Neutrophil (primary cell): Measurements from ENCODE around the genes ZNF184 and H2BC14.

- PRO-cap, result no peak
Observed at GRCh38 chr6:26550123-26551018, 12.2 kb downstream of the HMGN4 start.

- PRO-cap, result no peak
Observed at GRCh38 chr6:26554616-26555117, 16.5 kb downstream of the HMGN4 start.

GRCh38 chr6:26555181-26555593, 17.0 kb downstream of the HMGN4 start:
- PRO-cap, result no peak

DNA sequence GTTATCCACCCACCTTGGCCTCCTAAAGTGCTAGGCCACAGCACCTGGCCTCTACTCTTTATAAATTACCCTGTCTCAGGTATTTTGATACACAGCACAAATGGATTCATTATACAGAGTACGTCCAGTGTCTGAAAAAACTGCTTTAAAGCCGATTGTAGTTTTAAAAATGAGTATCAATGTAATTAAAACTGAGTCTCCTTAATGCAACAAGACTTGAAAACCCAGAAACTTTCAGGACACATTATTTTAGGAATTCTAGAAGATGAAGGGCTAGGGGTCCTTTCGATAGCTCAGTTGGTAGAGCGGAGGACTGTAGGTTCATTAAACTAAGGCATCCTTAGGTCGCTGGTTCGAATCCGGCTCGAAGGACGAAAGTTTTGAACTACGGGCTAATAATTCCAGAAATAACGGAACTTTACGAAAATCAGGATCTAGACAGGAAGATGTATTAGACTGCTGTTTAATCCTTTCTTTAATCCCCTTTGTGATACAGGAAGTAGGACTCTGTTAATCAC, 21.4 kb upstream of the ABT1 start:
- PRO-cap, result no peak

DNA sequence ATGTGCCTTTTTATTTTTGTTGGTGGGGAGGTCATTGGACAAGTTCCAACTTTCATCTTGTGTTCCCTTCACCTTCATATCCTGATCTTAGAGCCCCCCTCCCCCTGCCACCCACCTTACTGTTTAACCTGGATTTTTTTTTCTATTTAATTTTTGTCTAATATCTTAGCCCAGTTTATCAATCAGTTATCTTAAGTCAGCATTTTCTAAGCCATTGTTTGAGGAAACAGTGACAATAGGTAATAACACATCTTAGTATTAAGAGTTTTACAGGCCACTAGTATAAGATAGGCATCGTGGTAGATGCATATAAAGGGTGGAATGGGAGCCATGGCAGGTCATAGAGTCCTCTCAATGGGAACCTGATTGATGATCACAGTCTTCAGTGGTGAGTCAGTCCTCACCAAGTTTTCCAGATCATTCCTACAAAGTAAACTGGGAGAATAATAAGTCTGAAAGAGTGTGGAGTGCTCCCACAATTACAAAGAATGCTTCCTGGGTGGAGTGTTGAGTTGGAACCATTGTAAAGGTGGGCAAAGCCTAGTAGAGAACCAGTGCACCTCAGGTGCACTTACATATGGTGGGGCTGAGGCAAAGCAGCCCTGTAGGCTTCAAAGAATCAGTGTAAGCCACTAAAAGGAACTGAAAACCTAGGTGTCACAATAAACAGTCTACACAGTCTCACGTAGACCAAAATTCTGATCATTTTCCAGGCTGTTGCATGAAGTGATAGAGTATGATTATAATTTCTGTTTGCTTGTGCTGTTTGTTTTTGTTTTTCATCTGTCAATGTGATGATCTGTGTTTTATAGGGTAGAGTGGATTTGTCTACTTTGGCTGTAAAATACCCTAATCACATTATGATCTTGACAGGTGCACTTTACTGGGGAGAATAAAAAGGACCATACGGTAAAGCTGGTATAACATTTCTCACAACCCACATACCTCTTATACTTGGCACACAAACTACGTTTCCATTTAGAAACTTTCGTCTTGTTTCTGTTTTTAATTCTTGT, 2.7 kb downstream of the ABT1 start:
- PRO-cap, result no peak

DNA sequence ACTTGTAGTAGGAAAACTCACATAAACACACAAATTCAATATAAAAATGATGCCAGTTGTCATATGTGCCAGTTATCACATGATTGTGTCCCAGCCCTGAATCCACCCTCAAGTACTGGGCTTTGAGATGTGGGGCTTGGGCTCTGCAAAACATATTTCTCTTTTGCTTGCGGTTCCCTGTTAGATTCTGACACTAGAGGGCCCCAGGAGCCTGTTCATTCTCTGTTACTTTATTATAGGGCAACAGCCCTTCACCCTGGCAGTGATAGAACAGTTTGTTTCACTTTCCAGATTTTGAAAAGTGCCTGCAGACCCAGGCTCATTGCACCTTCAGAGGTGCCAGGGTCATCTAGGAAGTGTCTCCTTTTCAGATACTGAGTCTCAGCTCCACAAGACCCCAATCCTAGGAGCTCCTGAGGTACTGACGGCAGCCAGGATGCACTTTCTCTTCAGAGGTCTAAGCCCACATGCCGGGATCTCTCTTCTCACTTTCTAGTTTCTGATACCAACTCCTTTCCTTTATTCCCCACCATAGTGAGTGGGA, 10.7 kb downstream of the ABT1 start:
- PRO-cap, result no peak

DNA sequence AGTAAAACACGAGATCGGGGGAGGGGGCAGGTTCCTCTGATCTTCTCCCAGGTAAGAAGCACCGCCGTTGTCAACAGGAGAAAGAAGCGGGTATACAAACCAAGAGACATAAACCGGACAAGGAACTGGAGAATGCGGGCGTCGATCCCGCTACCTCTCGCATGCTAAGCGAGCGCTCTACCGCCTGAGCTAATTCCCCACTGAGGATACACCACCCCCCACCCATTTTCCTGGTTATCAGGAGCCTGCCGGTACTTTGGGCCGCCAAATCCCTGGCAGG, 111.3 kb upstream of the ZNF322 start:
- PRO-cap, result no peak

DNA sequence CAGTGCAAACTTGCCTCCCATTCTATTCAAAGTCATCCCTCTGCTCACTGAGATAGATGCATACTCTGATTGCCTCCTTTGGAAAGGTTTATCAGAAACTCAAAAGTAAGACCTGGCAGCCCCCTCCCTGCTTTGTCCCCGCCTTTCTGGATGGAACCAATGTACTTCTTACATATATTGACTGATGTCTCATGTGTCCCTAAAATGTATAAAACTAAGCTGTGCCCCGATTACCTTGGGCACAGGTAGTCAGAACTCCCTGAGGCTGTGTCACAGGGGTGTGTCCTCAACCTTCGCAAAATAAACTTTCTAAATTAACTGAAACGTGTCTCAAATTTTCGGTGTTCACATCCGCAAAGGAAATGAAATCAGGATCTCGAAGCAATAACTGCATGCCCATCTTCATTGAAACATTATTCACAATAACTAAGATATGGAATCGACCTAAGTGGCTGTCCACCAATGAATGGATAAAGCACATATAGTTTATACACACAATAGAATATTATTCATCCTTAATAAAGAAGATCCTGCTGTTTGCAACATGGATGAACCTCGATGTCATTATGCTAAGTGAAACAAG, 114.1 kb downstream of the H2BC11 start:
- PRO-cap, result no peak

DNA sequence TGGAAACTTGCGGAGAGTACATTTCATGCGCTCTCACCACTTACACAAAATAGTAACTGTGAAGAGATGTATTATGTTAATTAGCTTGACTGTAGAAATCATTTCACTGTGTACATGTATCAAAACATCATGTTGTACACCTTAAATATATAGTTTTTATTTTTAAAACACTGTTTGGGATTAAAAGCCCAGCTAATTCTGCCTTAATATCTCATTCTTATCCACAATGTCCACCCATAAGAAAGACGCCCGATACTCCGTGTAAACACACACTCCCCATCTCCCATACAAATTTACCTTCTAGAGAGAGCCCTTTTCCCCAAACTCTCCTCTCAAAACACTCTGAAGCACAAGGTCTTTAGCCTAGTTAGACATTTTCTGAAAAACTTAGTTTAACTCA, 113.4 kb downstream of the H2BC11 start:
- PRO-cap, result no peak

GRCh38 chr6:27178245-27178618, 31.3 kb downstream of the H2AC12 start:
- PRO-cap, result no peak

DNA sequence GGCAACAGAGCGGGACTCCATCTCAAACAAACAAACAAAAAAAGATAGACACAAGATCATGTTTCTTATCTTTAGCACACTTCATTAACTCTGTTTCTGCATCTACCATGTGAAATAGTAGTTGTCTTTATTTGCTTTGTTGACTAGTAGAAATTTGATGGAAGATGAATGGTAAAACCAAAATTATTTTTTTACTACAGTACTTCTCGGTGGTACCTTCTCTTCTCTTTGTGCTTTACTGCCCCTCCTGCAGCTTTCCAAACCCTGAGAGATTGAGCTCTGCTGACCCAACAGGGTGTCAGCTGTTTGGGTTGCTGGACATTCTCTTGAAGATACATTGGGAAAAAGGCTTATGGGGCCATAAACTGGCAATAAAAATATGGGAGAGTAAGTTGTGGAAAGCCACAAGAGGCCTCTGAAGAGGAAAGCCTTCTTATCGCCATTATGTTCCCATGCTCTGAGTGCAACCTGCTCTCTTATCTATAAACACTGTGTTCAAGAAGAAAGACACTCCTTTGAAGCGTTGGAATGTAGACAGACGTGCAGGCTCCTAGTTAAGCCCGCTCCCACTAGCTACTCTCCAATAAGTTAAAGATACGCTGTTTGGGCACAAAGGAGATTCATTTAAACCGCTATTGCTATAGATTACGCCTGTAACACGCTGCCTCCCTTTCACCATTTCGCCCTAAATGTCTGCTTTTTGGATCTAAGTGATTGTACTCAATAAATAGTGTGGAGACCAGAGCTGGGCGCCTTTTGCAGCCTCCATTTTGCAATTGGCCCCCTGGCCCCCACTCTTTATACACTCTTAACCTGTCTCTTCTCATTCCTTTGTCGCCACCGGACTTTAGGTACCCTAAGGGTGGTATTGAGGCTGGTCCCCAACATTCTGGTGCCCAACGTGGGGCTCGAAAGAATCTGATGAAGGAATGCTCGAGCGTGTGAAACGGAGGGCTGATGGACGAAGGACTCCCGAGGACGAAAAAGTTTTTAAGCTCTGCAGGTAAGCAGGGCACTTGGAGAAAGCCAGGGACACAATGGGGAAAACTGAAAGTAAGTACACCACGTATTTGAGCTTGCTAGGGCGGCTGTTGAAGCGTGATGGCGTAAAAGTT, 40.6 kb downstream of the H2AC12 start:
- PRO-cap, result no peak

DNA sequence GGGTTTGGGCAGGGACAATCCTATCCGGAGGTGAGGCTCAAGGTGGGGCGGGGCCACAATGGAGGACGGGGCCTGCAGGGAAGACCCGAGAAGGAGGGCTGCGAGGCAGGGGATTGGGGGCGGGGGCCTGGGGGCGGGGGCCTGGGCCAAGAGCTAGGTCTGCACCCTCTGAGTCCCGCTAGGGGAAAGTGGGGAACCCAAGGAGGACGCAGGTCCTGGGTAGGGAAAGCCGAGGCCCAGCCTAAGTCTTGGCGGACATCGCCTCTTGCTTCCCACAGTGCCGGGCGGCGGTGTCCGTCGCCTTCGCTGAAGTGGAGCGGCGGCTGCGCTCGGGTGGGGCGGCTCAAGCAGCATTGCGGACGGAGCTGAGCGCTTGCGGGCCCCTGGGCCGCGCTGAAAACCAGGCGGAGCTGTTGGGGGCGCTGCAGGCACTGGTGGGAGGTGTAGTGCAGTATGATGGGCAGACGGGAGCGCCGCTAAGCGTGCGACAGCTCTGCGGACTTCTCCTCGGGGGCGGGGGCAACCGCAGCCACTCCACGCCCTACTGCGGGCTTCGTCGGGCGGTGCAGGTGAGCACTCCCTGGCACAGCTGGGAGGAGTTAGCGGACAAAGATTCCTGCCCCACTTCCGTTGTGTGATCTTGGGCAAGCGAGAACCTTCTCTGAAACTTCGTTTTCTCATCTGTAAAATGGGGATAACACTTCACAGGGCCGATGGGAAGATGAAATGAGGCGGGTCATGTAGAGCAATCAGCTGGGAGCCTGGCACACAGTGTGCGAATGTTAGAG, 4.2 kb downstream of the PRSS16 start:
- PRO-cap, result no peak

GRCh38 chr6:27296136-27296676, 15.9 kb downstream of the POM121L2 start:
- PRO-cap, result no peak

DNA sequence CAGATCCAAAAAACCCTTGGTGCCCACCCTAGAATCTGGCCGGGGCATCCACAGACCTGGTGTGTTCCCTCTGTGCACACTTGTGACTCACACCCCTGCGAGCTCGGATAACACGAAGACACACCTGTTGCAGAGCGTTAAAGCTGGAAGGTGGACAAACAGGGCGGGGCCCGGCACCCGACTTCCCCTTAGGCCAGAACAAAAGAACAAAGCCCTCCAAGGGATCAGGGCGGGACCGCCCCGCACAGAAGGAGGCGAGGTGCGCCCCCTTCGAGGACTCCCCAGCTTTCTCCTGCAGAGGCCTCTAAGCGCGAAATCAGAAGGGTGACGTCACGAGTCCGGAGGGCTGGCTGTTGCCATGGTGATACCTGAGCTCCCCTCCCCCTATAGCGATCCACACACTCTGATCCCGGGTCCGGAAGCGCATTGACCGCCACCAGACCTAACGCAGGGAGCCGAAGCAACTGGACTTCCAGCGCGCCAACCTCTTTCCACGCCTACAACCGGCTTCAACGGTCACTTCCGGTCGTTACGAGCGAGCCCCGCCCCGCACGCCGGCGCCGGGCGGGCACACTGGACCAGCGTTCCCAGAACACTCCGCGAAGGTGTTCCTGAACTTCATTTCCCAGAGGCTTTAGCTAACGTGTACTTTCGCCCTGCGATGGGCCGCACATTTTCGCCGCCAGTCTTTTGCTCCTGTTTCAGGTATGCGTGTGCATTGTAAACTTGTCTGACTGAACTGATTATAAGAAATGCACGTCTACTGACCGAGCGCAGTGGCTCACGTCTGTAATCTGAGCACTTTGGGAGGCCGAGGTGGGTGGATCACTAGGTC, at the start of gene ZNF184:
Gene ZNF184, minus strand, starts transcription at position 501 of the 835 bp plus-strand sequence.
- PRO-cap, result unidirectional peak, minus-strand start at position 495 of the sequence

- PRO-cap, result no peak
Observed at GRCh38 chr6:27478409-27479246, 5.7 kb upstream of the ZNF184 start.

- PRO-cap, result no peak
Observed at GRCh38 chr6:27565634-27566909, 93.2 kb upstream of the ZNF184 start.

- PRO-cap, result no peak
Observed at GRCh38 chr6:27814896-27815818, at the start of gene H2BC14. Gene H2BC14 (plus strand): TSS chr6:27815022.

- PRO-cap, result no peak
Observed at GRCh38 chr6:27837647-27838205, 449 bp downstream of the H2AC15 start.

- PRO-cap, result no peak
Observed at GRCh38 chr6:28002991-28003744, 46.1 kb downstream of the OR2B6 start.

DNA sequence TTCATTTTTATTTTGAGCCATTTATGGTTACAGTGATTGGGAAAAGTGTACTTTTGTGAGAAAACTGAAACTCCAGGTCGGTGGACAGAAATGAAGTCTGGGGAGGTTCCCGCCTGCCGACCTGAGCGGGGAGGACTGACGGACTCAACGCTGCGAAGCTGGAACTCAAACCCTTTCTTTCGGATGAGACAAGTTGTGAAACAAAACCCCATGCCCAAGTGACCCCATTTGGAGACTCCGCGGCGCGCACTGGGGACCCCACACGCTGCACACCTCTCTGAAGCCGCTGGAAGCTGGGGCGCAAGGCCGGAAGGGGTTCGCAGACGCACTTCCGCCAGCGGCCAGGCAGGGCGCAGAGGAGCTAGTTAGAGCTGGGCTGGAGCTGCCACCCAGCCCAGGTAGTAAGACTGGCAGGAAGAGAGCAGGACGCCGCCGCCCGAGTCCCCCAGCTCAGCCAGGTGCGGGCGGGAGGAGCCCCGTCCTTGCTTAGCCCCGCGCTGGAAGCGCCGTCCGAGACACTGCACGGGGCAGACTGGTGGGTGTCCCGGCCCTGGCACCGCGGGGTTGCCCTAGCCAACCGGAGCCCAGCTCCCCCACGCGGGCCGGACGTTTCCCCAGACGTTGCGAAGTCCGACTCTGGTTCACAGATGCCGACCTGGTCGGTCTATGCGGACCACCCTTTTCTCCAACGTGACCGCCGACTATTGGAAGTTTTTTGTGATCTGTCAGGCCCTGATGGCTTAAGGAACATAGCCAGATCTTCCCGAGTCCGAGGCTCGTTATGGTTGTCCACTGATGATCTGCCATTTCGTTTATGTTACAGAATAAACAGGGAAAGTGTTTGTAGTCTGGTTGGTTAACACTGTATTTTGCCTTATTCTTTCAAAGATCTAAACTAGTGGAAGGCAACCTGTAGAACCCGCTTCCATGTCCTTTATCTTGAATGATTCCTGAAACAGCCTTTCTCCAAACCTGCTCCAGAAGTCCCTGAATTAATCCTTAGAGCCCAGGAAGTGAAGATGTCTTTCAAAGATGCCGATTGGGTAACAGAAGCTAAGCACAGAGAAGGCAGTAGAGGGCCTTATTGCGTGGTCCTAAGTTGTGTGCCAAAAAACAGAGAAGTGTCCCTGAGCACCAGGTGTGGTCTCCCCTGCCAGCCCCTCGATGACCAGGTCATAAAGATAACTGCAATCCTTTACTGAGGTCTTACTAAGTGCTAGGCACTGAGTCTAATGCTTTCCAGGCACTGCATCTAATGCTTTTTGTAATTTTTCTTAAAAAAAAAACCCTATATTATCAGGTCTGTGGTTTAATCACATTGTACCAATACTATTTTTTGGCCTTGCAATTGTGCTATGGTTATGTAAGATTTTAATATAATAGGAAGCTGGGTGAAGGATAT, 19.5 kb upstream of the ZSCAN16 start:
- PRO-cap, result no peak